ENCODE measurements around the gene ZNRD2.

DNA sequence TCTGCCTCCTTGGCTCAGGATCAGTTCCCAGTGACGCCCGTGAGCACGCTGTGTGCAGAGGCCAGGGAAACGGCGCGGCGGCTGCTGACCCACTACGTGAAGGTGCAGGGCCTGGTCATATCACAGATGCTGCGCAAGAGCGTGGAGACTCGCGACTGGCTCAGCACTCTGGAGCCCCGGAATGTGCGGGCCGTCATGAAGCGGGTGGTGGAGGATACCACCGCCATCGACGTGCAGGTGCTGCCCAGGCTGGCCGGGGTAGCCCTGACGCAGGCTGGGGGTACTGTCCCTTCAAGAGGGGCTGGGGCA is 2.0 kb upstream of the TM7SF2 start:
- PRO-cap, 2 experiments: no peak in any of the 2 experiments

- PRO-cap, 2 experiments: peak in 1 of 2 experiments; most common plus-strand start chr11:65135202 (in 1); most common minus-strand start chr11:65135041 (in 1)
Measured at GRCh38 chr11:65134930-65136141, 1.0 kb upstream of the SYVN1 start.

GRCh38 chr11:65163708-65164253 is 6.3 kb upstream of the SPDYC start:
- PRO-cap, 2 experiments: no peak in any of the 2 experiments

- PRO-cap, 2 experiments: no peak in any of the 2 experiments
Measured at GRCh38 chr11:65362293-65363003, 7.9 kb downstream of the TIGD3 start.

GRCh38 chr11:65381739-65382051 is 751 bp downstream of the SLC25A45 start:
- PRO-cap, 2 experiments: no peak in any of the 2 experiments

DNA sequence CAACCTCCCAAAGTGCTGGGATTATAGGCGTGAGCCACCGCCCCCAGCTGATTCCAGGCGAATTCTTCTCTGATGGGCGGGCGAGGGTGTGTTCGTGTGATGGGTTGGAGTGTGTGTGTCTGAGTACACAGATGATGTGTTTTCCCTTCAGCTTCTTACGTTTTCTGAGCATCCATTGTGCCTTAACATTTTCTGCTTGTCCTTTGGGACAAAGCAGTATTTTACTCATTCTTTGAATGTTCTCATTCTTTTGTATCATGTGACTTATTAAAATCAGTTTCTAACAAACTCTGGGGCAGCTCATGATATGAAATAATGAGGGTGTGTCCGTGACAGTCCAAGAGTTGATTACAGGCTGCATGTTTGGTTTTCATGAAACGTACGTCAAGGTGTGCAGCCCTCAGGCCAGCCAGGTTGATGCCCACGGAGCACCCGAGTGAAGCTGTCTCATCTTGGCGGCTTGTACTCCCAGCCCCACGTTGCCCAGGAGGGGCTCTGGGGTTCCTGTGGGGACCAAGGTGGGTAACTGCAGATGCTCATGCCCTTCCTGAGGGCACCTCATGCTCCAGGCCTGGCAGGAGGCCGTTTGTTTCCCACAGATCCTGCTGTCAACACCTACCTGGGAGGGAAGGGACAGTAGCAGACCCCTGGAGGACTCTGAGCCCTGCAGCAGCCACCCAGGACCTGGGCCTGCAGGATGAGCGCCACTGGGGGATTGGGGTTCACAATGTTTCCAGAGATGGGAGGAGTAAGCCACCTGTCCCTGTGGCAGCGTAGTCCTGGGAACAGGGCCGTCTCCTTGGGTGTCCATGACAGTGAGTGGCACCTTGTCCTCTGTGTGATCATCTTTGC is 27.0 kb downstream of the FRMD8 start:
- PRO-cap, 2 experiments: peak in 1 of 2 experiments; most common plus-strand start position 332 of the sequence (in 1); most common minus-strand start position 166 of the sequence (in 1)

- PRO-cap, 2 experiments: no peak in any of the 2 experiments
Measured at GRCh38 chr11:65415482-65416394, 29.3 kb downstream of the FRMD8 start.

- PRO-cap, 2 experiments: no peak in any of the 2 experiments
Measured at GRCh38 chr11:65416787-65417684, 30.6 kb downstream of the FRMD8 start.

- PRO-cap, 2 experiments: peak in 1 of 2 experiments; most common plus-strand start chr11:65420229 (in 1); most common minus-strand start chr11:65420048 (in 1)
Measured at GRCh38 chr11:65419480-65420648, 33.4 kb downstream of the FRMD8 start.

DNA sequence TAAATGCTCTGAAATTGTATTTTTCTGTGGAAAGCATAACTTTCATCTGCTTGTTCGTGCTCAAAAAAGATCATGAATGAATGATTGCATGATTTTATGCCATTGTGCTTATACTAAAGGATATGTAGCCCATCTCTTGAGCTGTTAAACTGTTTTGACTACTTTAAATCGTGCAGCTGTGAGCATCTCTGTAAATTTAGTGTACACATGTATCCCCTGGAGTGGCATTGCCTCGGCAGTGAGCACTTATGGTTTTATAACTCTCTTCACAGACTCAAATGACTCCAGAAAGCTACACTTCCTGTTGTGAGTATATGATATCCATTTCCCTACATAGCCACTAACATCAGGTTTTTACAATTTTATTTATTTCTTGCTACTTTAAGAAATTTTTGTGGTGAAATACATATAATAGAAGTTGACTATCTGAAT is 44.1 kb downstream of the FRMD8 start:
- PRO-cap, 2 experiments: no peak in any of the 2 experiments

GRCh38 chr11:65436405-65436650 is 49.9 kb downstream of the FRMD8 start:
- PRO-cap, 2 experiments: no peak in any of the 2 experiments

GRCh38 chr11:65440128-65440461 is 53.7 kb downstream of the FRMD8 start:
- PRO-cap, 2 experiments: no peak in any of the 2 experiments

GRCh38 chr11:65553325-65554153 is 4.6 kb downstream of the LTBP3 start:
- PRO-cap, 2 experiments: no peak in any of the 2 experiments

GRCh38 chr11:65560544-65561481 is 2.7 kb upstream of the LTBP3 start:
- PRO-cap, 2 experiments: peak in 1 of 2 experiments; most common plus-strand start chr11:65560904 (in 1); most common minus-strand start chr11:65560833 (in 1)

DNA sequence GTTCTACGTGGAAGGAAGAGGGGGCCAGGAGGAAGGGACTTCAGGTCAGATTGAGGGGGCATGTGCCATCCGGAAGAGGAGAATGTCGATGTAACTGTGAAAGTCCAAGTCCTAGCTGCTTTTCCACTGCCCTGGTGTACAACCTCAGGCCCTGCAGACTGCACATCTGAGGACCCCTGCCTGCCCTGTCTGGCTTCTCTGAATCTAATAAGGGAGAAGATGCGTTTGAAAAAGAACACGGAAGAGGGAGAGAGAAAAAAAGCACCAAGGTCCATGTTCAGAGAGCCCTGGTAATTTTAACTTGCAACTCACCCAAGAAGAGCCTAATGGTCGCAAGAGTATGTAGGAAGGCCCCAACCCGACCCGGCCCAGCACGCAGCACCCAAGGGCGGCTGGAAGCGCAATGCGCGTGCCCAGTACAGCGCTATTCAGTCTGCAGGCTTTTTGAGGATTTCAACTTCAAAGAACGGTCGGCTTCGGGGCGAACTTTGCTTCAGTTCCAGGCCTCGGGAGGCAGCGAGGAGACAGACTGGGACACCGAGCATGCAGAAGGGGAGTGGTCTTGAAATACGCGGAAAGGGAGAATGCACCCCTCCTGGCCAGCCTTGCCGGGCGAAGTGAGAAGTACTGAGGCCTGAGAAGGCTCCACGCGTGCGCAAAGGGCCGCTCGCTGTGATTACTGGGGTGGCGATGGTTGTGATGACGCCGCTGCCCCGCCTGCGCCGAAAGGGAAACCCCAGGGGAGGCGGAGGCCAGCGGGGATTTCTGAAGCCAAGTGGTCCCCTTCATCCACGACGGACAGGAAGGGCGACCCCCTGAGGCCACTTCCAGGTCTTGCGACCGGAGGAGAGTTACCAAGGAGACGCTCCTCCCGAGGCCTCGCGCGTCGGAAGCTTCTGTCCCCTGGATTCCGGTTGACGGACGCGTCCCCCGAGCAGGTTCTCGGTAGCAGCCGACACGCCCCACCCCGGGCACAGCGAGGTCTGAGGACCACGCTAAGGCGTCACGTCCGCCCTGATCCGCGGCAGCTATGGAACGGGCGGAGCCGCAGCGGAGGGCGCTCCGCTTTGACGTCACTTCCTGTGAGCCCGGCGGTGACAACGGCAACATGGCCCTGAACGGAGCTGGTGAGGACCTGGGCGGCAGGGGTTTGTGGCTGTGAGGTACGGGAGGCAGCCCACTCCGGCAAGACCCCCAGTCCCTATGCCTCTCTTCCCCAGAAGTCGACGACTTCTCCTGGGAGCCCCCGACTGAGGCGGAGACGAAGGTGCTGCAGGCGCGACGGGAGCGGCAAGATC is at the start of gene ZNRD2:
ZNRD2 (plus strand) TSS at position 1,094 of the 1,298 bp plus-strand sequence.
- PRO-cap, 2 experiments: peak in 1 of 2 experiments; most common plus-strand start position 761 of the sequence (in 1); most common minus-strand start position 629 of the sequence (in 1)

DNA sequence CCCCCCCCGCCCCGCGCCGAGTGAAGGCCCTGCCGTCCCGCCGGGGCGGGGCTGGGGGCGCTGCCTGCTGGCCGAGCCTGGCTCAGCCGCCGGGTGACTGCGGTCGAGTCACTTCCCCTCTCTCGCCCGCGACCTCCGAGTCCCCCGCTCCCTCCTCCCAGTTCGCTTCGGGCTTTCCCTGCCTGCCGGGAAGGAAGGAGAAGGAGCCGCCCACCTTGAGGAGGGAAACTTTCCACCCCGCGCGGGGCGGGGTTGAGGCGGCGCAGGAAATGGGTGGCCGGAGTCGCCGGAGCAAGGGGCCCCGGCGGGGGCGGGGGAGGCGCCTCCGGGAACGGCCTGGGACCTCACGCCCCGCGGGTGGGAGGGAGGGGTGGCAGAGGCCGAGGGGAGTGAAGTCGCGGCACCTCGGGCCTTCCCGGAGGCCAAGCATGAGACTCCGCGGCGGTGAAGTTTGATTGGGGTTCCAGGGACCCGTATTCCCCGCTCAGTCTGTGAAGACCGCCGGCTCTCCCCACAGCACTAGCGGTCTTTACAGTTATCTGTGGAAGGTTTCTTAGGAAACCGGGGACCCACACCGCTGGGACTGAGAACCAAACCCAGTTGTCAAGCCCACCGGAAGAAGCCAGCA is 1.4 kb upstream of the EHBP1L1 start:
- PRO-cap, 2 experiments: peak in 1 of 2 experiments; most common plus-strand start position 111 of the sequence (in 1)

GRCh38 chr11:65576811-65577813 is 1.3 kb downstream of the EHBP1L1 start:
- PRO-cap, 2 experiments: peak in 1 of 2 experiments; most common minus-strand start chr11:65577102 (in 1)

GRCh38 chr11:65607646-65608657 is 6.1 kb downstream of the MAP3K11 start:
- PRO-cap, 2 experiments: no peak in any of the 2 experiments

DNA sequence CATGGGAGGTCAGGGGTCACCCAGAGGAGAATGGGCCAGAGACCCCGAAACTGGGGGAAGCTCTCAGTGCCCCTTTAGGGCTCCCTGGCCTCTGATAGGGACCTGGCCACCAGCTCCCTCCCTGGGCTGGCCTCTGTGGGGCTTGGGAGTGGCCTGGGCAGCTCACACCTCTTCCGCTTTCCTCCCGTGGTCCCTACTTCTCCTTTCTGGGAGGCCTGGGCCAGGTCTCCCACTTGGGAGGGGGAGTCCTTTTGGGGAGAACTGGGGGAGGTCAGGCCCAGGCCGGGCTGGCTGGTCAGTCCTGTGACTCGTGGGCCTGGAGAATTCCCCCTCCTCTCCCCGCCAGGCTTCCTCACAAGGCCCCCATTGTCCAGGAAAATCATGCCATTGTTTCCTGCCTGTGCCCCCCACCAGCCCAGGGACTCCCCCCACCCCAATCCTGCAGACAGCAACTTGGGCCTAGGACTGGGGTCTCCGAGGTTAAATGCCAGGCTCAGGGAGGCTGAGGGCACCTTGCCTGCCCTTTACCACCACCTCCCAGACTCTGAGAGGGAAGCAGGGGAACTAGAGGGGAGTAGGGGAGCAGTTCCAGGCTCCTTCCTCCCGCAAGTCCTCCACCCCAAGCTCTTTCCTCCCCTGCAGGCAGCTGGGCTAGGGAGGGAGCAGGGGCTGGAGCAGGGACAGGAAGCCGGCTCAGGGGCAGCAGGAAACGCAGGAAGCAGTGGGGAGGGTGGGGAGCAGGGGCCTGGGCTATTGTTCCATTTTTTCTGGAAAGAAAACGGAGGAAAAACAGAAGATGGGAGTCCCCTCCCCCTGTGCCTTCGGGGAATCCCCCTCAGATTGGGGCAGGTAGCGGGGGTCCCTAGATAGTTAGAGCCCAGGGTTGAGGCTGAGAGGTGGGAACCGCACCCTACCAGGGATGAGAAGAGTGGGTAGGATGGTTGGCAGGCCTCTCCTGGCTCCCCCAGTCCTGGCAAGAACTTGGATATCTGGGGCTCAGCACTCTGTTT is 2.7 kb downstream of the MAP3K11 start:
- PRO-cap, 2 experiments: peak in 1 of 2 experiments; most common plus-strand start position 444 of the sequence (in 1); most common minus-strand start position 310 of the sequence (in 1)

GRCh38 chr11:65646241-65646471 is 8.3 kb downstream of the SIPA1 start:
- PRO-cap, 2 experiments: no peak in any of the 2 experiments

Data from cerebral cortex (tissue), 2 donors.